ENCODE measurements around the genes CLC and PSMC4.

- PRO-cap = no peak
- RAMPAGE, long total RNA, 4 experiments = no peak in any of the 4 experiments
Observed at GRCh38 chr19:39737864-39738118, at the start of gene CLC. CLC (minus strand) TSS chr19:39738029.

DNA sequence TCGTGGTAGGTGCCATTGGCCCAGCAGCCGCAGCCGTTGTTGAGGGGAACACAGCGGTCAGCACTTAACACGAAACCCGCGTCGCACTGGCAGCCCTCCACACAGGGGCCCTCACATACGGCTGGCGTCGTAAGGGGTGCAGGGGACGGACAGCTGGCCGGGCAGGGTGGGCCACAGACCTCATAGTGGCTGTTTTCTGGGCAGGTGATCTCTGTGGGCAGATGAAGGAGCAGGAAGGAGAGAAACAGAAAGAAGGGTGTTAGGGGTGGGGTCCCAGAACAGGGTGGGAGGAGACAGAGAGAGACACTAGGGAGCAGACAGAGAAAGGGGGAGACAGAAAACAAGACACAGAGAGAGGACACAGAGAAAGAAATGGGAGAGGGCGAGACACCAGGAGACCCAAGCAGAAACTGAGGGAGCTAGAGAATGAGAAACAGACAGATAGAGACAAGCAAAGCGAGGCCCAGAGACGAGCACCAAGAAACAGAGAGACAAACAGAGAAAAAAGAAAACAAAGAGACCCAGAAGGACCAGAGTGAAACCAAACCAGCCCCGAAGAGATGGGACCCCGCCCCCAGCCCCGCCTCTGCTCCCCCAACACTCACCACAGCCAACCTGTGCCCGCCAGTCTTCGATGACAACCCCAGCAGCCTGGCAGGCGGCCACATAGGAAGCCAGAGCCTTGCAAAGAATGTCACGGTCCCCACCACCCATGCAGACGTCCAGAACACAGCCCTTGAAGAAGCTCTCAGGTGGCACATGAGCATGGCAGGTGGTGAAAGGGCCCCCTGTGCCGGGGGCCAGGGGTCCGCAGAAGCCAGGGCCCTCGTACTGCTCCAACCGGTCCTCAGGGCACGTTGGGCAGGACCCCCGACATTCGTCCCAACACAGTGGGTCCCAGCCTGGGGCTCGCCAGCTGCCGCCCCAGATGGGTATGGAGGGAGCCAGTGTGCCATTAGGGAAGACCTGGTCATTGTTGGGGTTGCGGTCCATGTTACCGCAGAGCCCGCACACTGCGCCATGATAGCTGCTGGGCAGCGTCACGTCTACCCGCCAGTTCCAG lies 47.5 kb upstream of the FBL start:
- PRO-cap = no peak
- RAMPAGE, long total RNA, 4 experiments = start-site peak on the minus strand in 1 of 4 experiments, centred at positions 180 to 894 of the sequence, 117 to 303 reads per replicate

GRCh38 chr19:39934760-39935438 lies 36.1 kb upstream of the PSMC4 start:
- PRO-cap = unidirectional peak, minus-strand start at chr19:39934996; bidirectional peak, plus-strand start at chr19:39935500, minus-strand start at chr19:39935183
- RAMPAGE, long total RNA, 4 experiments = no peak in any of the 4 experiments

DNA sequence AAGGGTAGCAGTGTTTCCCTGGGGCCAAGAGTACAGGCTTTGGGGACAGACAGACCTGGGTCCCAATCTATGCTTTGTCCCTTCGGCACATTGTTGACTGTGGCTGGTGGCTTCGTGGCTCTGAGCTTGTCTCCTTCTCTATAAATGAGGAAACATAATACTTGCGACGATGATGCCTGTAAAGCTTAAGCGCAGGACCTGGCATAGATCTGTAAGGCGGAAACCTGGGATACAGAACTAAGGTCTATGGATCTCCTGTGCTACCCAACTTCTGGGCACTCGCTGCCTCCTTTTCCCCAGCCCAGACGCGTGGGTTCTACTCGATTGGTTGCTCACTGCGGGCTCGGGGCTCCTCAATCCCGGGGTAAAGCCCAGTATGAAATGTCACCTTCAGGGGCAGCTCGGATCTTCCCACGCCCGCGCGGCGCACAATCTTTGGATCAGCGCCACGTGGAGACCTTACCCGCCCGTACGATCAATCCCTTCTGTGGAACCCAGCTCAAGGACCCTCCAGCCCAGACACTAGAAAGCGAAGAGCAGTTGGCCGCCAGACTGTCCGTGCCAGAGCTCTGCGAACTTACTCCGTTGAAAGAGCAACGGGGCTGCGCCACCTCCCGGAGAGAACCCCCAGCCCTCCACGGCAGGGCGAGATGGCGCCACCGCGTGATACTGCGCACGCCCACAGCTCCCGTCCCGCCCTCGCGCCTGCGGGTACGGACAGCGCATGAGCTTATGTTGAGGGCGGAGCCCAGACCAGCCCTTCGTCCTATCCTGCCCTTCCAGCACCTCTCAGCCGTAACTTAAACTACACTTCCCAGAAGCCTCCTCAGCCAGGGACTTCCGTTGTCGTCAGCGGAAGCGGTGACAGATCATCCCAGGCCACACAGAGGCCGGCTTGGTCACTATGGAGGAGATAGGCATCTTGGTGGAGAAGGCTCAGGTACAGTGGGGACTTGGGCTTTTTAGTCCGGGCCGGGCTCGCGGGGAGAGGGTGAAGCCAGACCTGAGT lies at the start of gene PSMC4:
TSS of gene PSMC4 (plus strand) at position 867 of the 1,009 bp plus-strand sequence.
- PRO-cap = unidirectional peak, minus-strand start at position 524 of the sequence; bidirectional peak, plus-strand start at position 886 of the sequence, minus-strand start at position 579 of the sequence
- RAMPAGE, long total RNA, 4 experiments = start-site peak on the plus strand in 4 of 4 experiments, centred at positions 880 to 895 of the sequence, 48 to 433 reads per replicate; start-site peak on the minus strand in 2 of 4 experiments, centred at positions 607 to 630 of the sequence, 15 to 23 reads per replicate

DNA sequence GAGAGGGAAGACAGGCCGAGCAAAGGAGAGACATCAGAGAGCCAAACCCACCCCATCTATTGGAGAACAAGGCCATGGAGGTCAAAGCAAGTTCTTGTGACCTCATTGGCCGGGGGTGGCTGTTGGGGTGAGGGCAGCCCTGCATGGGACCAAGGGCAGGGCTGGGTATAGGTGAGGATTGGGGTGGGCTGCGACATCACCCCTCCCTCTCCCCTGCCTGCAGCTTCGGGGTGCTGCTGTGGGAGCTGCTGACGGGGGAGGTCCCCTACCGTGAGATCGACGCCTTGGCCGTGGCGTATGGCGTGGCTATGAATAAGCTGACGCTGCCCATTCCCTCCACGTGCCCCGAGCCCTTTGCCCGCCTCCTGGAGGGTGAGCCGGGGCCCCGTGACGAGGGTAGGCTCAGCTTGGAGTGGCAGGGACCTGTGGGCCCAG lies 13.1 kb downstream of the MAP3K10 start:
- PRO-cap = no peak
- RAMPAGE, long total RNA, 4 experiments = no peak in any of the 4 experiments

GRCh38 chr19:40212693-40213067 lies 5.5 kb downstream of the TTC9B start:
- PRO-cap = no peak
- RAMPAGE, long total RNA, 4 experiments = start-site peak on the plus strand in 1 of 4 experiments, at chr19:40212758-40212876 at its widest, 8 reads per replicate

DNA sequence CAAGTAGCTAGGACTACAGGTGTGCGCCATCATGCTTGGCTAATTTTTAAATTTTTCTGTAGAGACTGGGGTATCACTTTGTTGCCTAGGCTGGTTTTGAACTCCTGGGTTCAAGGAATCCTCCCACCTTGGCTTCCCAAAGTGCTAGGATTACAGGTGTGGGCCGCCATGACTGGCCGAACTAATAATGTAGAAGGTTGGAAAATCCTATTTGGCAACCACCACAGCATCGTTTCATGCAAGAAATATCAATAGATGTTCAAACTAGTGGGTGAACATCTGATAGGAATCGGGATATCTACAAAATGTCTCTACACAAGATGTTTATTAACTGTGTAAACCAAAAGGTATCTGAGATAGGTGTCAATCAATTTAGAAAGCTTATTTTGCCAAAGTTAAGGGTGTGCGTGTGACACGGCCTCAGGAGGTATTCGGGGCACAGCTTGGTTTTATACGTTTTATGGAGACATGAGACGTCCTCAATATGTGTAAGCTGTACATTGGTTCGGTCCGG lies 1.5 kb upstream of the CCNP start:
- PRO-cap = no peak
- RAMPAGE, long total RNA, 4 experiments = no peak in any of the 4 experiments

GRCh38 chr19:40280093-40281209 lies 4.7 kb downstream of the AKT2 start:
- PRO-cap = bidirectional peak, plus-strand start at chr19:40280942, minus-strand start at chr19:40280698
- RAMPAGE, long total RNA, 4 experiments = start-site peak on the minus strand in 2 of 4 experiments, at chr19:40280680-40280905 at its widest, 17 to 20 reads per replicate

- PRO-cap = no peak
- RAMPAGE, long total RNA, 4 experiments = no peak in any of the 4 experiments
Observed at GRCh38 chr19:40423366-40423713, 2.5 kb downstream of the SERTAD1 start.

DNA sequence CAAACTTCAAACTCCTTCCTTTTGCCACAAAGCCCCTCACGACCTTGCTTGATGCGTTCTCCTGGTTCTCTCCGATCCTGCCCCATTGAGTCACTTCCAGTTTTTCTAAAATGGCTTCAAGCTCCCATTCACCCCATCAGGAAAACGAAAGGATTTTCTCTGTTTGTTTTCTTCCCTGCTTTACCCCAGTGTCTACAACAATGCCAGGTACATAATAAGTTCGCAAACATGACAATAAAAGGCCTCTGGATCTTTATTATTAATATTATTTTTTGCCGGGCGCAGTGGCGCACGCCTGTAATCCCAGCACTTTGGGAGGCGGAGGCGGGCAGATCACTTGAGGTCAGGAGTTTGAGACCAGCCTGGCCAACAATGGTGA lies 862 bp upstream of the SERTAD3 start:
- PRO-cap = no peak
- RAMPAGE, long total RNA, 4 experiments = no peak in any of the 4 experiments

- PRO-cap = no peak
- RAMPAGE, long total RNA, 4 experiments = no peak in any of the 4 experiments
Observed at GRCh38 chr19:40463060-40463563, 2.4 kb downstream of the BLVRB start.

GRCh38 chr19:40519292-40520084 lies 52.7 kb downstream of the SPTBN4 start:
- PRO-cap = no peak
- RAMPAGE, long total RNA, 4 experiments = no peak in any of the 4 experiments

GRCh38 chr19:40549155-40549533 lies 27.5 kb upstream of the SHKBP1 start:
- PRO-cap = no peak
- RAMPAGE, long total RNA, 4 experiments = no peak in any of the 4 experiments

DNA sequence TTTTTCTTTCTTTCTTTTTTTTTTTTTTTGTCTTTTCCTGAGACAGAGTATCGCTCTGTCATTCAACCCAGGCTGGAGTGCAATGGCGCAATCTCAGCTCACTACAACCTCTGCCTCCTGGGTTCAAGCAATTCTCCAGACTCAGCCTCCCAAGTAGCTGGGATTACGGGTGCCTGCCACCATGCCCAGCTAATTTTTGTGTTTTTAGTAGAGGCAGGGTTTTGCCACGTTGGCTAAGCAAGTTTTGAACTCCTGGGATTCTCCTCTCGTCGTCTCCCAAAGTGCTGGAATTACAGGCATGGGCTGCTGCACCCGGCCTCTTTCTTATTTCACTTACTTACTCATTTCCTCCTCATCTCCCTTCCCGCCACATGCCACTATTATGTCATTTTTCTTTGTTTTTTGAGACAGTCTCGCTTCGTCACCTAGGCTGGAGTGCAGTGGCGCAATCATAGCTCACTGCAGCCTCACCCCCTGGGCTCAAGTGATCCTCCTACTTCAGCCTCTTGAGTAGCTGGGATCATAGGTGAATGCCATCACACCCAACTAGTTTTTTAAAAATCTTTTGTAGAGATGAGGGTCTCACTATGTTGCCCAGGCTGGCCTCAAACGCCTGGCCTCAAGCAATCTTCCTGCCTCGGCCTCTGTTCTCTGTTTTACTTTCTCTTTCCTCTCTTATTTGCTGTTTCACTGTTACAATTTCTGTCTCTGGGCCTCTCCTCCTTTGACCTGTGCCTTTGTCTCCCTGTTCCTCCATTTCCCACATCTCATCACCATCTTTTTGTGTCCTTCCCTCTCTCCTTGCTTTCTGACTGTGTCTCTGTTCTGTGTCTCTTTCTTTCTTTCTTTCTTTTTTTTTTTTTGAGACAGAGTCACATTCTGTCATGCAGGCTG lies 9.1 kb downstream of the SHKBP1 start:
- PRO-cap = no peak
- RAMPAGE, long total RNA, 4 experiments = no peak in any of the 4 experiments

GRCh38 chr19:40589406-40590463 lies 11.4 kb upstream of the LTBP4 start:
- PRO-cap = no peak
- RAMPAGE, long total RNA, 4 experiments = start-site peak on the plus strand in 1 of 4 experiments, at chr19:40590362-40590400 at its widest, 5 reads per replicate

DNA sequence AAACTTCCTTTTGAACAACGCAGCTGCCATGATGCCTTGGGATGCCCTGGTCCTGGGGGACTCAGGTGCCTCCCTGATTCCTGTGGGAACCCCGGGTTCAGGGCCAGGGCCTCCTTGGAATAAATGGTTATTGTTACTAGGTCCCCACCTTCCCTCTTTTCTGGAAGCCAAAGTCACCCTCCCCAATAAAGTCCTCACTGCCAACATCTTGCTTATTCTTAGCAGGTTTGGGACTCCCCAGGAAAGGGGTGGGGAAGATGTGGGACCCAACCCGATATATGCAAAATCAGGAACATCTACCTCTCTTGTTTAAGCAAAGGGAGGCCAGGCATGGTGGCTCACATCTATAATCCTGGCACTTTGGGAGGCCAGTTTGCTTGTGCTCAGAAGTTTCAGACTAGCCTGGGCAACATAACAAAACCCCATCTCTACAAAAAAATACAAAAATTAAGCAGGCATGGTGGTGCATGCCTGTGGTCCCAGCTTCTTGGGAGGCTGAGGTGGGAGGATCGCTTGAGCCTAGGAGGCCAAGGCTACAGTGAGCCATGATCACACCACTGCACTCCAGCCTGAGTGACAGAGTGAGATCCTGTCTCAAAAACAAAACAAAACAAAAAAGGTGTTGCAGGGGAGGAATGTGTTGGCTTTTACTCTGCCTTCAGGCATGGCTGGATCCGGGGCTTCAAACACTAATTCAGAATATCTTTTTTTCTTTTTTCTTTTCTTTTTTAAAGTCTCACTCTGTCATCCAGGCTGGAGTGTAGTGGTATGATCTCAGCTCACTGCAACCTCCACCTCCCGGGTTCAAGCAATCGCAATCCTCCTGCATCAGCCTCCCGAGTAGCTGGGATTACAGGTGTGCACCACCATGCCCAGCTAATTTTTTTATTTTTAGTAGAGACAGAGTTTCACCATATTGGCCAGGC lies 9.7 kb upstream of the LTBP4 start:
- PRO-cap = no peak
- RAMPAGE, long total RNA, 4 experiments = no peak in any of the 4 experiments

DNA sequence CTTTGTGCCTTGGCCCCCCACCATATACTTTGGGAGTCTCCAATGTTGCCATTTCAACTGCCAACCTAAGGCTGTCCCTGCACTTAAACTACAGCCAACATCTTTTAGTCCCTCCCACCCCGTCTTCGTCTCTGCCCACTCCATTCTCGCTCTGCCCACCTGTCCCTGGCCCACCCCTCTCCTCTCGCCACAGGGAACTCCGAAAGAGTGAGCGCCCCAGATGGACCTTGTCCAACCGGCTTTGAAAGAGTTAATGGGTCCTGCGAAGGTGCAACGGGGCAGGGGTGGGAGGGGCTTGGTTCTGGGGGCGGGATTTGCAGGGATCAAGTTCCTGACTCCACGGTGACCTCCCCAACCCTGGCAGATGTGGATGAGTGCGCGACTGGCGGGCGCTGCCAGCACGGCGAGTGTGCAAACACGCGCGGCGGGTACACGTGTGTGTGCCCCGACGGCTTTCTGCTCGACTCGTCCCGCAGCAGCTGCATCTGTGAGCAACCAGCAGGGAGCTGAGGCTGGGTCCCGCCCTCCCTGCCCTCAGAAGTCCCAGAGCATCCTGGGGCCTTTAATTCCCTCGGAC lies 5.0 kb downstream of the LTBP4 start:
- PRO-cap = bidirectional peak, plus-strand start at position 363 of the sequence, minus-strand start at position 243 of the sequence
- RAMPAGE, long total RNA, 4 experiments = no peak in any of the 4 experiments

DNA sequence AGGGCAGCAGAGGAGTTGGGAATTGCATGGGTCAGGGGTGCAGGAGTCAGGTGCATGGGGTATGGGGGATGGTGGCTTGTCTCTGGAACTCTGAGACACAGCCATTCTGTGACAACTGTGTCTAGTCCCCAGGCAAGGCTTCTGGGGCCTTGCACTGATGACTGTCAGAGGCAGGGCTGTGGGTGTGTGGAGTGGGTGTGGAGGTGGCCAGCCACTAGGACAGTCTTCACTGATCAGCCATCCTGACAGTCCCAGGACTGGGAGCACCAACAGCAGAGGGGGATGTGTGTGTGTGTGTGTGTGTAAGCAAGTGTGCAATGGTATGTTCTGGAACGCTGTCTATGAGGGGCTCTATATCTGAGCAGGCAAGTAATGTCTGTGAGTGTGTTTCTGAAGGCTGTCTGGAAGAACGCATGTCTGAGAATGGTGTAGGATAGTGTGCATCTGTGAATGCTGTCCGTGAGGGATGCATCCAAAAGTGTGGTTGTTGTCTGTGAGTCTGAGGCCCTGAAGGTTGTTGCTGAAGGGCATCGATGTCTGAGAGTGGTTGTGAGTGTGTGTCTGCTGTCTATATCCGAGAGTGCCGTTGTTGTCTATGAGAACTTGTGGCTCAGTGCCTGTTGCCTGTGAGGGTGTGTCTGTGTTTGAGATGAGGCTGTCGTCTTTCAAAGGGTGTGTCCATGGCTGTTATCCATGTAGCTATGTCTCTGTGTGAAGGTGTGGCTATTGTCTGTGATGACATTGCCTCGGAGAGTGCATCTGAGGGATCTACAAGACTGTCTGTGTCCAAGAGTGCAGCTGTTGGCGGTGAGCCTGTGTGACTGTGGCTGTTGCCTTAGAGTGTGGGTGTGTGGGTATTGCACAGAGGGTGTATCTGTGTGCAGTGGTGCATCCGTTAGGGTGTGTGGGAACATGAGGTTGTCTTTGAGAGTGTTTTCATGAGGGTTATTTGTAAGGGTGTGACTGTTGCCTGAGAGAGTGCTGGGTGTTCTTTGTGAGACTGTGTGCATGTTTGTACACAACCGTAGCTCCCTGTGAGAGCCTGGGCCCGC lies 5.1 kb downstream of the NUMBL start:
- PRO-cap = no peak
- RAMPAGE, long total RNA, 4 experiments = no peak in any of the 4 experiments

- PRO-cap = no peak
- RAMPAGE, long total RNA, 4 experiments = no peak in any of the 4 experiments
Observed at GRCh38 chr19:40702358-40703019, 12.0 kb upstream of the NUMBL start.

- PRO-cap = no peak
- RAMPAGE, long total RNA, 4 experiments = no peak in any of the 4 experiments
Observed at GRCh38 chr19:40705221-40705732, 11.4 kb downstream of the COQ8B start.

All from transverse colon (tissue), 4 donors.